IMR-90 (cell line): Measurements from ENCODE around the gene THBS2.

DNA sequence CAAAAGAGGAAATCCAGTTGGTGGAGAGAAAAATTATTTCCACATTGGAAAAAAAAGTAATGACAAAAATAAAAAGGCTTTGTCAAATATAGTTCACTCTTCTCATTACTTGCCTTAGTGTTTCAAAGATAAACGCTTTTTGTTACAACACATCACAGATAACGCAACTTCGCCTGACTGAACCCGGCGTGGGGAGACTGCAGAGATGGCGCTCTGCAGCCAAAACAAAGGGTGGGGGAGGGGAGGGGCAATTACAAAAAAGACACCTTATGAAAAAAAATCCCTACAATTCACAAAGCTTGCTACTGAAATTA lies 1.7 kb upstream of the AFDN start:
- RRBS: no CpG with 5 or more reads among the region's 6 CpGs
CAGE:
- cytosol, long polyA plus RNA: no peak
- long polyA plus RNA: no peak
- nucleus, long polyA plus RNA: no peak

DNA sequence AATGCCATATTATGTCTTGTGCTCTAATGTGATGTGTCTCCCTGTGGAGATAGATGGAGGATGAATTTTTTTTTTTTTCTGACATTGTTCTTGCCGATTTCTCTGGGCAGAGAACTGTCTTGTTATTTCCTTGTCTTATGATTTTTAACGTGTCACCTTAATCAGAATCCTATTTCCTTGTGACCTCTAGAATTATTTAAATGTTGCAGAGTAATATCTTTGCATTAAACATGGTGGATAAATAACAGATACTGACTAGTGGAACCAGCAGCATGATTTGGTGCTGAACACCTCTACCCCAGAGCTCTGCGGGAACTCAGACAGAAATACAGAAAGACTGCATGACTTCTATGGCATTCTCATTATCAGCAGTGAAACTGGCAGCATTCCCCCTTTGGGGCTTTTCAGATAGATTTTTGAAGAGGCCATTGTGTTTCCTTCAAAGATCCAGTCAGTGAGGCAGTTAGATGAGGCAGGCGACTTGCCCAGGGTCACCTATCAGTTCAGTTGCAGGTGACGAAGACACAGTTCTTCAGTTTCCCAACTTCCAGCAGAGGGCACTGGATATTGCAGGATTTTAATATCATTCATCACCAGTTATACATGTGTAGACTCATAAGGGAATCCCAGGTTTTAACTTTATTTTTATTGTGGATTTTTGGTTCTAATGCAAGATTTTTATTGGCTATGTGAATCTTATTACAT lies 81.2 kb downstream of the AFDN start:
- RRBS: no CpG with 5 or more reads among the region's 5 CpGs
CAGE:
- cytosol, long polyA plus RNA: no peak
- long polyA plus RNA: no peak
- nucleus, long polyA plus RNA: no peak

GRCh38 chr6:167965291-167966158 lies 31.9 kb upstream of the KIF25 start:
- RRBS: 91% methylated on average over 7 of the region's 37 CpGs
CAGE:
- cytosol, long polyA plus RNA: no peak
- long polyA plus RNA: no peak
- nucleus, long polyA plus RNA: no peak

GRCh38 chr6:167996786-167997212 lies 672 bp upstream of the KIF25 start:
- RRBS: no CpG with 5 or more reads among the region's 24 CpGs
CAGE:
- cytosol, long polyA plus RNA: no peak
- long polyA plus RNA: no peak
- nucleus, long polyA plus RNA: no peak

DNA sequence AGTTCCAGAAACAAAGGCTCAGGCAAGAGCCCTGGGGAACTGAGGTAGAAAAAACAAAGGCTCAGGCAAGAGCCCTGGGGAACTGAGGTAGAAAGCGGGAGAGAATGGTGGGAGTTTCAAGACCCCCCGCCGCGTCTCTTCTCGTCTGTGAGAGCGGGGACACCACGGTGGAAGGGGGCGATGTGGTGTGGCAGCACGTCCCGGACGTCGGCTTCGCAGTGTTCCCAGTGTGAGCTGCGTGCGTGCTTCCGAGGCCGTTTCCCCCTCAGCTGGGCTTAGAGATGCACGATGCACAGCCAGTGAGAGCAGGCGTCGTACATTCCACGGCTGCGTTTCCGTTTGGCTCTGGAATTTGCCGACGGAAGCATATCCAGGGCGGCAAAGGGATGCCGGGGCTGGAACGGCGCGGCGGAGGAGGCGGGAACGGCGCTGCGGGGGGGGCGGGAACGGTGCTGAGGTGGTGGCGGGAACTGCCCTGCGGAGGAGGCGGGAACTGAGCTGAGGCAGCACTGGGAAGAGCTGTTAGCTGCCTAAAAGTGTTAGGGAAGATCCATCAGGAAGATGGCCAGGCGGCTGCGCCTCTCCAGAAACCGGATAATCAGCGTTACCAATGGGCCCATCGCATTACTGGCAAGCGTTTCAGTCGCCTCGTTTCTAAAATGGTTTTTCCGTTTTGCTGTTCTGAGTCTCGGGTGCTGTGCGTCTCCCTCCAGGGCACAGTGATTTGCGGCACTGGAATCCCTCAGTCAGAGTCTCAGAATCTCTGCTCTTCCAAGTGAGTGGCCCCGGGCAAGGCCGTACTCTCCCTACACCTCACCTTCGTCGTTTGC lies 37.8 kb downstream of the KIF25 start:
- RRBS: no CpG with 5 or more reads among the region's 56 CpGs
CAGE:
- cytosol, long polyA plus RNA: no peak
- long polyA plus RNA: no peak
- nucleus, long polyA plus RNA: no peak

- RRBS: no CpG with 5 or more reads among the region's 13 CpGs
CAGE:
- cytosol, long polyA plus RNA: no peak
- long polyA plus RNA: no peak
- nucleus, long polyA plus RNA: no peak
Observed at GRCh38 chr6:168070527-168071040, 8.4 kb downstream of the FRMD1 start.

GRCh38 chr6:168081422-168081739 lies 2.4 kb upstream of the FRMD1 start:
- RRBS: no CpG with 5 or more reads among the region's 9 CpGs
CAGE:
- cytosol, long polyA plus RNA: no peak
- long polyA plus RNA: no peak
- nucleus, long polyA plus RNA: no peak

GRCh38 chr6:168097990-168098249 lies 18.9 kb upstream of the FRMD1 start:
- RRBS: 72% methylated on average over 5 of the region's 10 CpGs
CAGE:
- cytosol, long polyA plus RNA: no peak
- long polyA plus RNA: no peak
- nucleus, long polyA plus RNA: no peak

GRCh38 chr6:168116942-168117287 lies 37.9 kb upstream of the FRMD1 start:
- RRBS: no CpG with 5 or more reads among the region's 13 CpGs
CAGE:
- cytosol, long polyA plus RNA: no peak
- long polyA plus RNA: no peak
- nucleus, long polyA plus RNA: no peak

- RRBS: no CpG with 5 or more reads among the region's 32 CpGs
CAGE:
- cytosol, long polyA plus RNA: no peak
- long polyA plus RNA: no peak
- nucleus, long polyA plus RNA: no peak
Observed at GRCh38 chr6:168132544-168133113, 53.6 kb upstream of the FRMD1 start.

- RRBS: no CpG with 5 or more reads among the region's 6 CpGs
CAGE:
- cytosol, long polyA plus RNA: no peak
- long polyA plus RNA: no peak
- nucleus, long polyA plus RNA: no peak
Observed at GRCh38 chr6:168163505-168163704, 84.4 kb upstream of the FRMD1 start.

GRCh38 chr6:168200606-168201013 lies 119.0 kb downstream of the DACT2 start:
- RRBS: no CpG with 5 or more reads among the region's 7 CpGs
CAGE:
- cytosol, long polyA plus RNA: no peak
- long polyA plus RNA: no peak
- nucleus, long polyA plus RNA: no peak

- RRBS: no CpG with 5 or more reads among the region's 17 CpGs
CAGE:
- cytosol, long polyA plus RNA: no peak
- long polyA plus RNA: no peak
- nucleus, long polyA plus RNA: no peak
Observed at GRCh38 chr6:168313346-168314025, 6.1 kb downstream of the DACT2 start.

GRCh38 chr6:168333336-168334043 lies 13.9 kb upstream of the DACT2 start:
- RRBS: no CpG with 5 or more reads among the region's 16 CpGs
CAGE:
- cytosol, long polyA plus RNA: no peak
- long polyA plus RNA: no peak
- nucleus, long polyA plus RNA: no peak

DNA sequence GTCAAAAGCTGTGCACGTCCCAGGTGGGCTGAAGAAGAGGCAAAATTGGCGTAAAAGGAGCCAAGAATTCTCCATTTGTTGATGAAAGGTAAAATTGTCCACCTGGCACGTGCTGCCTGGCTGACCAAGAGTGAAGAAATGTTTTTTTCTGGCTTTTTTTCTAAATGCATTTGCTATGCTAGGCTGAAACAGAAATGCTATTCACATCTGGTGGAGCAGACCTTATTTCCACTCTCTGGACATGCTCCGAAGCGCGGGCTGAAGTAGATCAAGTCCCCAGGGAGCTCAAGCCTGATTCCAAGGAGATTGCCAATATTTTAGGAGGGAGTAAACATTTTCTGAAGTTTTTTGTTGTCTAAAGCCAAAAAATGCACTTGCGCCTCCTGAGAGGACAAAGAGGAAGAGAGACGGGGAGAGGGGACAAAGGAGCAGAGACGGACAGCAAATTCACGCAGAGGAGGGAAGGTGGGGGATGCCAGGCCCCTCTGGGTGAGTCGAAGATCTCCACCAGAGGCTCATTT lies 23.3 kb upstream of the SMOC2 start:
- RRBS: no CpG with 5 or more reads among the region's 11 CpGs
CAGE:
- cytosol, long polyA plus RNA: no peak
- long polyA plus RNA: no peak
- nucleus, long polyA plus RNA: no peak

DNA sequence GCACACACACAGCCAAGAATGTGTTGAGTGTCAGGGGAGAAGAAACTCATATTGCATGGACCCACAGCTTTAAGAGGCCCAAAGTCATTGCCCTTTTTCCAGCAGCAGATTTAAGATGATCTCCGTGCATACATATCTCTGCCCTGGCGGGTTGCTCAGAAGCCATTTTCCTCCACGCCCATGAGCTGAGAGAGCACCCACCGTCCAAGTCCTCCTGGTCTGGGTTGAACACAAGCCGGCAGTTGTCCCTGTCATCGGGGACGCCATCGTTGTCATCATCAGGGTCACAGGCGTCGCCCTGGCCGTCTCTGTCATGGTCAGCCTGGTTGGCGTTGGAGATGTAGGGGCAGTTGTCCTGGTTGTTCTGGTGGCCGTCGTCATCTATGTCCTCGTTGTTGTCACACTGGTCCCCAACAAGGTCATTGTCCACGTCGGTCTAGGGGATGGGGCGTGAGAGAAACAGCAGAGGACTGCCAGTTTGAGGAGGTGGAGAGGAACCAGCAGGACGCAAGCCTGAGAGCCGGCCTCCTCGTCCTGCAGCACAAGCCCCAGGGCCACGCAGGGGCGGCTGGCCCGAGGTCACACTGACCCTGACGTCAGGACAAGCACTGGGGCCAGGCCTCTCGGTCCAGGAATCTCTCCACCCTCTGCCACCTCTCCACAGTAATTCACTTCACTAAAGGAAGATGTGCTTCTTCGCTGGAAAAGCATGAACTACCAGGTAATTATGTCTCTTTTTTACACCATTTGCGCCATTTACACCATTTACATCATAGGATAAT lies 28.5 kb downstream of the THBS2 start:
- RRBS: no CpG with 5 or more reads among the region's 28 CpGs
CAGE:
- cytosol, long polyA plus RNA: no peak
- long polyA plus RNA: no peak
- nucleus, long polyA plus RNA: no peak

- RRBS: 10% methylated on average over 5 of the region's 25 CpGs
CAGE:
- cytosol, long polyA plus RNA: start-site peak on the minus strand at chr6:169253841-169254025, 695 and 1,207 reads in 2 replicates
- long polyA plus RNA: start-site peak on the minus strand at chr6:169253842-169253927, 622 and 1,167 reads in 2 replicates; start-site peak on the minus strand at chr6:169253994-169254025, 100 and 59 reads in 2 replicates
- nucleus, long polyA plus RNA: start-site peak on the minus strand at chr6:169253841-169254043, 3,176 and 6,432 reads in 2 replicates
Observed at GRCh38 chr6:169253638-169254316, at the start of gene THBS2. TSS of gene THBS2 (minus strand) at chr6:169253846.

- RRBS: no CpG with 5 or more reads among the region's 7 CpGs
CAGE:
- cytosol, long polyA plus RNA: no peak
- long polyA plus RNA: no peak
- nucleus, long polyA plus RNA: no peak
Observed at GRCh38 chr6:169339516-169339917, 85.9 kb upstream of the THBS2 start.

DNA sequence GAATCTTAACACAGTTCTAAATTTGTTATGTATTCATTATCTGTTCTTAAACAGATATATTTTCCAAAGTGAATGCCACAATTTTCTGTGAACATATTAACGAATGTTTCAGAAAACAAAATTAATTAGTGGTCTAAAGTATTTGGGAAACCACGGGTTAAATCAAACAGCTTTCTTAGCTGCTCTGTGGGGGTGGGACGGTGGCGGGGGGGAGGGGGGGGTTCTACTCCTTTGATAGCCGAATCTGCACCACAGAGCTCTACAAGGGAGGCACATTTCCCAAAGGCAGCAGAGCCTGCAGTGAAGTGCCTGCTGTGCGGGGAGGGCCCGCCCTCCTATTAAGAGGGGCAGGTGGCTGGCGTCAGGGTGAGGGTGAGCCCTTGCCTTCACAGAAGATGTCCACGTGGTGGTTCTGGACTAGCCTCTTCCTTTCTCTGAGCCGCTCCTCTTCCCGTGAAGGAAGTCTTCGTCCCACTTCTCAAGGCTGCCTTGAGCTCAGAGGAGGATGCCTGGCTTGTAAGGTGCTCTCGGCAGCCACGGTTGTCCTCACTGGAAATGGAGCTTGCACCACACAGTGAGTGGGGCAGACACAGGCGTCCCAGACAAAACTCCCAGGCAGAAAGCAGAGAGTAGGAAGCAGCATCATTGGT lies 174.9 kb upstream of the THBS2 start:
- RRBS: no CpG with 5 or more reads among the region's 15 CpGs
CAGE:
- cytosol, long polyA plus RNA: no peak
- long polyA plus RNA: no peak
- nucleus, long polyA plus RNA: no peak

- RRBS: 73% methylated on average over 23 of the region's 69 CpGs
CAGE:
- cytosol, long polyA plus RNA: no peak
- long polyA plus RNA: no peak
- nucleus, long polyA plus RNA: no peak
Observed at GRCh38 chr6:169576975-169577854, 124.6 kb downstream of the WDR27 start.